ENCODE measurements around a stretch of chr1.

GRCh38 chr1:1423122-1423424 lies 2.0 kb upstream of the ANKRD65 start:
- PRO-cap, result no peak
- RAMPAGE, long total RNA, 2 experiments, result no peak in any of the 2 experiments

DNA sequence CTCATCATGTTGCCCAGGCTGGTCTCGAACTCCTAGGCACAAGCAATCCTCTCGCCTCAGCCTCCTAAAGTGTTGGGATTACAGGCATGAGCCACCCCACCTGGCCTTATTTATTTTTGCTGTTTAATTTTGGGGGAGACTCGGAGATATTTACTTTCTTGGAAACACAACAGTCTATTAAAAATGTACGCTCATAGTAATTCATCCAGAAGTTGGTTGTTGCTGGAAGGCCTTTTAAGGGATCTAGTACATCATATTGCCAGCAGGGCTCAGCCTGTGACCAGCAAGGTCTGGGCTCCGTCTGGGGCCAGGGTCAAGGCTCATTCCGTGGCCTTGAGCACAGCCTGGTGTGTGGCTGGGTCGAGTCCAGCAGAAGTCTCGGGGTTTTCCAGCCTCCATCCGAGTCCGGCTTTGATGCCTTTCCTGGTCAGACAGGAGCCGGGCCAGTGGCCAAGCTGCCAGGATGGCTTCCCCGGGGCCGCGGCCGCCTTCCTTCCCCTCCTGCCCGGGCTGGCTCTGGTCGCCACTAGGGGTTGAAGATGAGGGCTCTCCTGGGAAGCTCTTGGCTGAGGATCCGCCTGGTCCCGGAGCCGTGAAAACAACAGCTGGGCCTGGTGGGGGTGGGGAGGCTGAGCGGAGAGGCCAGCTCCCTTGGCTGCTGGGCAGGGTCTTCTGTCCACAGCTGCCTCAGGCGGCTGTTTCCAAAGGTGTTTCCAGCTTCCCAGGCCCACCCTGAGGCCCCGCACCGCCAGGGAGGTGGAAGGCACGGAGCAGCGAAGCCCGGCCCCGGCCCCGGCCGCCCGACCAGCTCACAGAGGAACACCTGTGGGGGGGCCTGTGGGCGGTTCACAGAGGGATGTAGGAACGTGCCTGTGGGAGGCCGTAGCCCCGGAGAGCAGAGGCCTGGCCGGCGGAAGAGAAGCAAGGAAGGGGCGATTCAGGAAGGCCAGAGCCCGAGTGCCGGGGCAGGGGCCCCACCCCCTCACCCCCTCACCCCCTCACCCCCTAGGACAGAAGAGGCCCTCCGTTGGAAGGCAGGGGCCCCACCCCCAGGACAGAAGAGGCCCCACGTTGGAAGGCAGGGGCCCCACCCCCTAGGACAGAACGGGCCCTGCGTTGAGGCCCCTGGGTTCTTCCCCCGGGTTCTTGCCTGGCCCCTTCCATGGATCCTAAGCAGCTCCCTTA lies 4.8 kb downstream of the TMEM88B start:
- PRO-cap, result bidirectional peak, plus-strand start at position 623 of the sequence, minus-strand start at position 512 of the sequence; bidirectional peak, plus-strand start at position 898 of the sequence, minus-strand start at position 811 of the sequence
- RAMPAGE, long total RNA, 2 experiments, result no peak in any of the 2 experiments

DNA sequence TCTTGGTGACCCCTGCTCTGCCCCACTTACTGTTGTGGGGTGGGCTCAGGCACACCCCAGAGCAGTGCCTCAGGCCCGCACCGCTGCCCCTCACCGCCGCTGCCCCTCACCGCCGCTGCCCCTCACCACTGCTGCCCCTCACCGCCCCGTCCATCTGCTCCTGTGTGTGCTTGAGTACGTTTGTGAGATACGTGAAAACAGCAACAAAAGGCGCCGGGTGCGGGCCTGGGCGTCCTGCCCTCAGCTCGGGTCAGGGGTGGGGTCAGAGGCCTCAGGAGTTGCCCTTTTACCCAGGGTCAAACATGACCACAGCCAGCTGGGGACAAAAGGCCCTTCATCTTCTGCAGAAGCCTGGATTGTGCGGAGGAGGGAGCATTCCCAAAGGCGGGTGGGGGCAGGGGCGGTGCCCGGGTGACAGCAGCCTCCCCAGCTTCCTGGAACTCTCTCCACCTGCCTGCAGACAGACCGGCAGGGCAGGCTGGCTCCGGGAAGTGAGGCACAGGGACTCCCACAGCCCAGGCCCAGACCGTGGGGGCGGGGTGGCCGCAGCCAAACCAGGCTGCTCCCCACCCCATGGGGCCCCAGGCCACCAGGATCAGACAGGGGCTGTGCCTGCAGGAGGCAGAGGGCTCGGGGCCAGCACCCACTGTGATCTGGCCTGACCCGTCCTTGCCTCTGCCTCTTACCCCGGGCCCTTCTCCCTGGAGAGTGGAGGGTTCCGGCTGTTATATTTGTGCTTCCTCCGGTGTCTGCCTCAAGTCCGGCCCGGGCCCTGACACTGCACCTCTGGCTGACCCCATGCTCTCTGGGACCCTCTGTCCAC lies 2.3 kb upstream of the VWA1 start:
- PRO-cap, result unidirectional peak, plus-strand start at position 476 of the sequence
- RAMPAGE, long total RNA, 2 experiments, result no peak in any of the 2 experiments

GRCh38 chr1:1470640-1470844 lies 1.0 kb upstream of the ATAD3B start:
- PRO-cap, result no peak
- RAMPAGE, long total RNA, 2 experiments, result no peak in any of the 2 experiments

DNA sequence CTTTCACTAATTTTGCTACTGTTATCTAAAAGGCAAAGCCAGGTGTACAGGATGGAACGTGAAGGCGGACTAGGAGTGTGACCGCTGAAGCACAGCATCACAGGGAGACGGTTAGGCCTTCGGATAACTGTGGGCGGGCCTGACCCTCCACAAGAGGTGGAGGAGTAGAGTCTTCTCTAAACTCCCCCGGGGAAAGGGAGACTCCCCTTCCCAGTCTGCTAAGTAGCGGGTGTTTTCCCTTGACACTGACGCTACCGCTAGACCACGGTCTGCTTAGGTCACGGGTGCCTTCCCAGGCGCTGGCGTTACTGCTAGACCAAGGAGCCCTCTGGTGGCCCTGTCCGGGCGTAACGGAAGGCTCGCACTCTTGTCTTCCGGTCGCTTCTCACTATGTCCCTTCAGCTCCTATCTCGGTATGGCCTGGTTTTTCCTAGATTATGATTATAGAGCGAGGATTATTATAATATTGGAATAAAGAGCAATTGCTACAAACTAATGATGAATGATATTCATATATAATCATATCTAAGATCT lies 6.6 kb upstream of the ATAD3A start:
- PRO-cap, result no peak
- RAMPAGE, long total RNA, 2 experiments, result no peak in any of the 2 experiments

GRCh38 chr1:1523236-1523850 lies 11.4 kb downstream of the ATAD3A start:
- PRO-cap, result no peak
- RAMPAGE, long total RNA, 2 experiments, result no peak in any of the 2 experiments

GRCh38 chr1:1533225-1533931 lies 7.0 kb downstream of the TMEM240 start:
- PRO-cap, result no peak
- RAMPAGE, long total RNA, 2 experiments, result no peak in any of the 2 experiments

DNA sequence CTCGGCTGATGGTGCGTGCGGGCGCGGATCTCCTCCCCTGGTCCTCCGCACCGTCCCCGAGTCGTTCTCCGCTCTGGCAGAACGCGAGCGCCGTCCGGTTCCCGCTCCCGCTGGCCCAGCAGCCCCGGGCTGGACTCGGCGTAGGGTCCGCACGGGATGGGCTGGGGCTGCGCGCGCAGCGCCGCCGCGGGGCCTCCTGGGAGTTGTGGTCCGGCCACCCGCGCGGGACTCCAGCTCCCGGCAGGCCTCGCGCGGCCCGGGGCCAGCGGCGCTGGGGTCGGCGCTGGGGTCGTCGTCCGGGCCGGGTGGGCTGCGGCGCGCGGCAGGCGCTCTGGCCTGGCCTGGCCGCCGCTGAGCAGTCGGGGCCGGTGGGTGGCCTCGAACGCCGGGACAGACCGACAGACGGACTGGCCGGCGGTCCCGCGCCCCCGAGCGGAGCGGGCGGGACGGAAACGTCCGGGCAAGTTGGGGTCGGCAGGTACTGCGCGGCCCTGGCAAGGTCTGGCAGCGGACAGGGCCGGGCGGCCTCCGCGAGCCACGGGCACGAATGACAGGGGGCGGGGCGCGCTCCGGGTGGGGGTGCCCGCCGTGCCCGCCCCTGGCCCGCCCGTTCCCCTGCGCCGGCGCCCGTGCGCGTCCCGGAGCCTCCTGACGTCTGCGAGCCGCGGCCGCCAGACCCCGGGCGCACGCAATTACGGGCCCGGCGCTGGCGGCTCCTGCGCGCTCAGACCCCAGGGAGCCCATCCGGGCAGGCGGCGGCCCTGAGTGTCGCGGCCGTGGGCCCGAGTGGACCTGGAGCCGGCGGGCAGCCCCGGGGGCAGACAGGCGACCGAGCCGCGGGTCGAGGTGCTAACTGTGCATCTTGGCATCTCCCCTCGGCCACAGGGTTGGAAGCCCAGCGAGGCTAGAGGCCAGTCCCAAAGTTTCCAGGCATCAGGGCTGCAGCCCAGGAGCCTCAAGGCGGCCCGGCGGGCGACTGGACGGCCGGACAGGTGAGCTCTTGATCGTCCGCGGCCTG lies 632 bp downstream of the MIB2 start:
- PRO-cap, result bidirectional peak, plus-strand start at position 248 of the sequence, minus-strand start at position 163 of the sequence; bidirectional peak, plus-strand start at position 641 of the sequence, minus-strand start at position 549 of the sequence
- RAMPAGE, long total RNA, 2 experiments, result no peak in any of the 2 experiments

- PRO-cap, result no peak
- RAMPAGE, long total RNA, 2 experiments, result no peak in any of the 2 experiments
Measured at GRCh38 chr1:1634712-1634941, 2.7 kb downstream of the MMP23B start.

DNA sequence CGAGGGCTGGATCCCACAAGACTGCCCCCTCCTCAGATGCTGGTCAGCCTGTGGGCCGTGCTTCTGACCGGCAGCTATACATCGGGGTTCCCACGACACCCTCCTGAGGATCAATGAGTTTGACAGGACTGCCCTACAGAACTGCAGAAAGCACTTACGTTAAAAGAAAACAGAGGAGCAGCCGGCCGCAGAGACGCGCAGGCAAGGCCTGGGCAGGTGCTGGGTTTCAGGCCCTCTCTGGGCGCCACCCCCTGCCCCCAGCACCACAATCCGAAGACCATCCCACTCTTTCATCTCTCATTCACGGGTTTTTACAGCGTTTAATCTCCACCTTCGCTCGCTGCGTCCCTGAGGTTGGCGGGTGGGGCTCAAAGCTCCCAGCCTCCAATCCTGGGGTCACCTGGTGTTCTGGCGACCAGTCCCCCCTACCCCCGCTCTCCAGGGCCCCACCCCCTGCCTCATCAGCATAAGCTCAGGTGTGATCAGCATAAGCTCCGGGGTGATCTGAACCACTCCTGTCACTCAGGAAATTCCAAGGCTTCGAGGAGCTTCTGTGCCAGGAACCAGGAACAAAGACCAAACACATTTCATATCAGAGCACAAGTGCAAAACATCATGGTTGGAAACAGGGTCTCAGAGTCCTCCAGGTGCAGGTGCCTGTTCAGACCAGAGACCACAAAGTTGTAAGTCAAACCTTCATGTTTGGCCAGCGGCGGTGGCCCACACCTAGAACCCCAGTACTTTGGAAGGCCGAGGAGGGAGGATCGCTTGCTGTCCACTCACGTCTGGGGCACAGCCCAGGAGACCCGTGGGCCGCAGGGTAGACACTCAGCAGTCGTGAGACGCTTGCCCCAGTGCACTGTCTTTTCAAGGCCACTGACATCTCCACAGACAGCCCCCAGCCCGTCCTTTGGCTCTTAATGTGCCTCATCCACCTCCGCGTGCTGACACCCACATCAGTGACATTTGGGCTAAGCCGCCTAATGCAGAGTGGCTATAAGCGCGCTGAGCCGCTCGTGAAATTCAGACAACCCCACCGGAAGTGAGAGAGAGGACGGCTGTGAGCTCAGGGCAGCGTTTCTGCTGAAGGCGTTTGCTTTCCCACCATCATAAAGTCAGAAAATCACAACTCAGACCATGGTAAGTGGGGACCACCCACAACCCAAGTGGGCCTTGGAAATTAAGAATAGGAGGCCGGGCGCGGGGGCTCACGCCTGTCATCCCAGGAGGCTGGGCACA lies 8.9 kb downstream of the SLC35E2B start:
- PRO-cap, result no peak
- RAMPAGE, long total RNA, 2 experiments, result no peak in any of the 2 experiments

DNA sequence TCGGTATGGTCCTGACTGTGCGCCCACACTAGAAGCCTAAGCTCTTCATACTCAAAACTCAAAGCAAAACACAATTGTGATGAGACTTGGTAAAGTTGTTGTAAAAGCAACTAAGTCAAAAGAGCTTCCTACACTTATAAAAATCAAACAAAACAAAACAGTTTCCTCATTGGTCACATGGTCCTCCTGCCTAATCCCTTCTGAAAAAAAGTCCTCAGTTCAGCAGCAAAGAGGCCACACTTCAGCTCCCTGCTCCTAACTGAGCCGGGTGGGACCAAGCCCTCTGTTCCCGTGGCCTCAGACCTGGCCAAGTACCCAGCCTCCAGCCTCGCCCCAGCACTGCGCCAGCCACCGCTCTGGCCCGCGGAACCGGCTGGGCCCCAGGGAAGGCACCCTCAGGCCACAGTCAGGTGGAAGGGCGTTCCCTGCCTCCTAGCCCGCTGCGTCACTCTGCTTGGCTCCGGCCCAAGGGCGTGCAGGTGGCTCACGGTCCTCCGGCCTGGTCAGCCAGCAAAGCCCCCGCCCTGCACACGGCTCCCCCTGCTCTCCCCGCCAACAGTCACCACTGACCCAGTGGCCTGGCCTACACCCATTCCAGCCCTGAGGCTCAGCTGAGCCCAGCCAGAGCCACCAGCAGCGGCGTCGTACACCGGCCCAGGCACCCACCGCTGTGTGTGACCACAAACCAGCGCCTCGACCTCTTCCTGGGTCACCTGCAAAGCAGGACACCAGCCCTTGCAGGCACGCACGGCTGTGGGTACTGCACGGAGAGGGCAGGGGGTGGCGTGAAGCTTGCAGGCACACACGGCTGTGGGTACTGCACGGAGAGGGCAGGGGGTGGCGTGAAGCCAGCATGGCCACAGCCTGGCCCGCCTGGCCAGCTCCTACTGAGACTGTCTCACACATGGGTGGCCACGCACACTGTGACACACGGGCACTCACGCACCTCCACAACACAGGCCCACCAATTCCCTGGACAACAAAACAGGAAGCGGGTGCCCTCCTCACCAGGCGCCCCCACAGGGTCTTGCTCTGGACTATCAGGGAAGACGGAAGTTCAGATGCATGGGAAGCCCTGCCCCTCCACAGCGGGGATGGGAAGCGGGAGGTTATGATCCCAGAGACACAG lies 19.4 kb downstream of the NADK start:
- PRO-cap, result no peak
- RAMPAGE, long total RNA, 2 experiments, result no peak in any of the 2 experiments

DNA sequence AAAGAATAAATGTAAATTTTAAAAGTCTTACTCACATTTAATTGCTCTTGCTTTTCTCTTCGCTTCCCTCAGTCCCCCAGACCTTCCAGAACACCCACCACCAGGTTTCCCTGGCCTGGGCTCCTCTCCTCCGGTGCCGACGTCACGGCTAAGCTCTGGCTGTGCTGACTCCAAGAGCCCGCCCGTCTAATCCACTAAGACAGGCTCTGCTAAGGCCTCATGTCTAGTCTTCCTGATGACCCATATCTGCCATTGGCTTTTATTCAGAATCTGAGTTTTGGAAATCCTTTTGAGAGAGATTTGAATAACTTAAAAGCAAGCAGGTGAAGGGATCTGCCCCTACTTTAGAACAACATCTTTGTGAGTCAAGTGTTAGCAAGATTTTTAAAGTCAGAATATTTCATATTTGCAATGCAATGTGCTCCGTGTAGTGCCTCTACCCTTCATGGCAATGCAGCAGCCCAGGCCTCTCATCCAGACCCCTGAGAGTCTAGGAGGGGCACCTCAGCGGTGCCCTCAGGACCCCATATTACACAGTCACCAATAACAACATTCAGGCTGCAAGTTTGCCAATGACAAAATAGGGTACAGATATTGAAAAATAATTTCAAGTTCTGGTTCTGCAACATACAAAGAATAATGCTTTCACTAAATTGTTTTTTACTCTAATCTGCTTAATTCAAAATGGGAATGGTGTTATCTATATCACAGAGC lies 54.1 kb upstream of the NADK start:
- PRO-cap, result no peak
- RAMPAGE, long total RNA, 2 experiments, result no peak in any of the 2 experiments

GRCh38 chr1:1838874-1840013 lies 51.6 kb downstream of the GNB1 start:
- PRO-cap, result no peak
- RAMPAGE, long total RNA, 2 experiments, result no peak in any of the 2 experiments

GRCh38 chr1:1895350-1896368 lies 4.8 kb upstream of the GNB1 start:
- PRO-cap, result no peak
- RAMPAGE, long total RNA, 2 experiments, result no peak in any of the 2 experiments

DNA sequence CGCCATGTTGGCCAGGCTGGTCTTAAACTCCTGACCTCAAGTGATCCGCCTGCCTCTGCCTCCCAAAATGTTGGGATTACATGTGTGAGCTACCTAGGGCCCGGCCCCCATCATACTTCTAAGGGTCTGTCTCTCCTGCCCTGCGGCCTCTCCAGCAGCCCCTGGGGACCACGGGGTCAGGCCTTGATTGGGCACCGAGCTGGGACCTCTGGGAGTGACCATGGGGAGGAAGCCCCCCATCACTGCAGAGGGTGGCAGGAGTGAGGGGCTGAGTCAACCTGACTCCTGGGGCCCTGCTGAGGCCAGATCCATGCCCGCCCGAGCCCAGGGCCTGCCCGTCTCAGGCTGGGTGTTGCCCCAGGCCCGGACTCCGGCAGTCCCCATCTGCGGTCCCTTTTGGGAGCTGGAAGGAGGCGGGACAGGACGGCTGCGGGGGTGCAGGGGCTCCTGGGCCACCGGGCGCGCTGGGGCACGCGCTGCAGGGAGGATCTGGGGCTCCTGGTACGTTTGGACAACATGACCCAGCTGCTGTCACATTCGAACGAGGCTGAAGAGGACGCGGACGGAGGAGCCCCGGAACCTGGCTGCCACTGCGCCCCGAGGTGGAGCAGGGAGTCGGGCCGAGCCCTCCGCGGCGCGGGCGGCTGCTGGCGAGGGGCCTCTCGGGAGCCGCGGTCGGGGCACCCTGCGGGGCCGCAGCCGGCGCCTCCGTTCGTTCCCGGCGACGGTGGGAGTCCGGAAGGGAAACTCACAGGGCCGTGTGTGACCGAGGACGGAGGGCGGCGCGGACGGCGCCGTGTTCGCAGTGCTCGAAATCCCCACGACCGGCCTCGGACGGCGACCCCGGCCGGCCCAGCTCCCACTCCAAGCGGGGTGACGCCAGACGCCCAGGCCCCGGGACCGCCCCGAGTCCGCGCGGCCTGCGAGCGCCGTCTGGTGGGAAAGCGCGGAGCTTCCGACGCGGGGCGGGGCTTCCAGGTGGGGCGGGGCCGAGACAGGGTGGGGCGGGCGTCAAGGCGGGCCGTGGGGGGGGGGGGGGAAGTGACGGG lies 6.5 kb upstream of the CALML6 start:
- PRO-cap, result bidirectional peak, plus-strand start outside the sequence, minus-strand start at position 915 of the sequence
- RAMPAGE, long total RNA, 2 experiments, result no peak in any of the 2 experiments

DNA sequence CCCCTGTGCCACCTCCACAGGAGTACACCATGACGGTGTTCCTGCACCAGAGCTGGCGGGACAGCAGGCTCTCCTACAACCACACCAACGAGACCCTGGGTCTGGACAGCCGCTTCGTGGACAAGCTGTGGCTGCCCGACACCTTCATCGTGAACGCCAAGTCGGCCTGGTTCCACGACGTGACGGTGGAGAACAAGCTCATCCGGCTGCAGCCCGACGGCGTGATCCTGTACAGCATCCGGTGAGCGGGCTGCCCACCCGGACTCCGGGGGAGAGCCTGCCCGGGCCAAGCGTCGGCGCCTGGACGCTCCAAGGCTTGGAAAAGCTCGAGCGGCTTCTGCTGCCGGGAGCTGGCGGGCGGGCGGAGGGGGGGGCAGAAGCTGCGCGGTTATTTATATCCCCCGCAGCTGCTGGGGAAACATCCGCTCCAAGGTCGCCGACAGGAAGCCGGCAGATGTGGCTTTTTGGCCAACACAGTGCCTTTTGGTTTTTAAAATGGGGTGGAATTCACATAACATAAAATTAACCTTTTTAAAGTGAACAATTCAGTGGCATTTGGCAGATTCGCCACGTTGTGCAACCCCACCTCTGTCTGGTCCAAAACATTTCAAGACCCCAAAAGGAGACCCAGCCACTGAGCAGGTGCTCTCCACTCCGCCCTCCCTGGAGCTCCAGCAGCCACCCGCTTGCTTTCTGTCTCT lies 6.5 kb downstream of the GABRD start:
- PRO-cap, result no peak
- RAMPAGE, long total RNA, 2 experiments, result no peak in any of the 2 experiments

- PRO-cap, result no peak
- RAMPAGE, long total RNA, 2 experiments, result no peak in any of the 2 experiments
Measured at GRCh38 chr1:2052499-2052749, 2.2 kb downstream of the PRKCZ start.

GRCh38 chr1:2081900-2082784 lies 31.9 kb downstream of the PRKCZ start:
- PRO-cap, result no peak
- RAMPAGE, long total RNA, 2 experiments, result no peak in any of the 2 experiments

- PRO-cap, result no peak
- RAMPAGE, long total RNA, 2 experiments, result no peak in any of the 2 experiments
Measured at GRCh38 chr1:2126992-2127467, 67.5 kb downstream of the FAAP20 start.

DNA sequence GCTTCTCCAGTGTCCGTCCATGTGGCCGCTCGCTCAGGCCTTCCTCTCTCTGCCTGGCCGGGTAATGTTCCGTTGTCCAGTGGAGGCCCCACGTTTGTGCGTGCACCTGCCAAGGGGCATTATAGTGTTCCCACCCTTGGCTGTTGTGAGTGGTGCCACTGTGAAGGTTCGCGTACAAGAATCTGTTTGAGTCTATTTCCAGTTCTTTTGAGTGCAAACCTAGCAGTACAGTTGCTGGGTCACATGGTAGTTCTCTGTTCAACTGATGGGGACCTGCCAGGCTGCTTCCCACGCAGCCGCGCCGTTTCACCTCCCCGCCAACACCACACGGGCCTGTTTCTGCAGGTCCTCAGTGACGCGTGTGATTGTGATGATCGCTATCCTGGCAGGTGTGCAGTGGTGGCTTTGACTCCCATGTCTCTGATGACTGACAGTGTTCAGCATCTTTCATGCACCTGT lies 41.8 kb downstream of the FAAP20 start:
- PRO-cap, result no peak
- RAMPAGE, long total RNA, 2 experiments, result no peak in any of the 2 experiments

All from breast epithelium (tissue), 2 donors.